ENCODE results near the gene GXYLT1.

DNA sequence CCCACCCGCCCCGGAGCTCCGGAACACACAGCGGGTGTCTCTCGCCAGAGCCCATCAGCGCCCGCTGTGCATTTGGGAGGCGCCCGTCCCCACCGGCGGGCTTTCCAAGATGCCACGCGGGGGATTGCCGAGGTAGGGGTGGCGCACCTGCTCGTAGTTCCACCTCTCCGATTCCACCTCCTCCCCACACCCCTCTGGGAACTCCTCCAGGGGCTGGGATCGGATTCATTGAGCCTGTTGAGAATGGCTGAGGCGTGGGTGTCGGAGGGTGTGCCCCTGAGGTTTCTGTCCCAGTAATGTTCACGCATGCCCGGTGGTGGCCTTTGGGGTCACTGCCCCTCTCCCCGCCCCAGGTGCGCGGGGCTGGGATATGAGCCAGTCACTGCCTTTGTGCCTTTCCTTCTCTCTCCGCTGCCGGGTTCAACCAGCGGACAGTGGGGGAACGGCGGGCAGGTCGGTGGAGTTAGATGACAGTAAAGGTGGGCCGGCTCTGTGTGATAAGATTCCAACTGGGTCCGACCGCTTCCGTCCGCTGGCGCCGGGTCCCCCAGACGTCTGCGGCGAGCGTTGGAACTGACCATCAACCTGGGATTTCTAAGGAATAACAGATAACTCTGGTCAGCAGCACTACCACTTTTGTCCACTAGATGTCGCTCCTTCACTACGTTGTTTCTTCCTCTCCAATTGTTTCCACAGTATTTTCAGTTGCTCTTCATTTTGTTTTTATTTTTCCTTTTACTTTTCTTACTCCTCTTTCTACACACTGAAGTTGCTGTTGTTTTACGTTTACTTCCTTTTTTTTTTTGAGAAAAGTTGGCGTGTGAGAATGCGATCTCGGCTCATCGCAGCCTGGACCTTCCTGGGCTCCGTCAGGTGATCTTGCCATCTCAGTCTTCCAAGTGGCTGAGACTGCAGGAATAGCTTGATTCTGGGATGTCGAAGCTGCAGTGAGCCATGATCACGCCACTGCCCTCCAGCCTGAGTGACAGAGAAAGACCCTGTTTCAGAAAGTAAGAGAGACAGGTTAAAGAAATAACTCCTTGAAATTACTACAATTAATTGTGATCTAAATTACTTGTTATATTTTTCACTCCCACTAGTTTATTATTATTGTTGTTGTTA is 178.0 kb upstream of the ALG10B start:
- RRBS: 16% methylated on average over 21 of the region's 52 CpGs

- RRBS: no CpG with 5 or more reads among the region's 4 CpGs
These were observed 626 bp downstream of the ALG10B start for GRCh38 chr12:38317180-38317619.

DNA sequence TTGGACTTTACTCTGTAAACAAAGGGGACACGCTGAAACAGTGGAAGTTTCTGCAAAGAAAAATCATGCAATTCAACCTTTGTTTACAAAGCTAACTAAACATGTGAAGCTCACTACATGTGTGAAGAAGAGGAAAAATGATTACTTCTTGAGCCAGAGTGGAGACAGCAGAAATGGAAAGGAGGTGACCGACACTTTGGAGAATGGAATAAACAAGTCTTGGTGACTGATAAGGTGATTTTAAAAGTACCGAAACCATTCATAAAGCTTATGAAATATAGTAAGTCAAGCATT is 13.1 kb downstream of the CPNE8 start:
- RRBS: no CpG with 5 or more reads among the region's 3 CpGs

- RRBS: no CpG with 5 or more reads among the region's 1 CpG
These were observed 10.1 kb downstream of the CPNE8 start for GRCh38 chr12:38895242-38895775.

DNA sequence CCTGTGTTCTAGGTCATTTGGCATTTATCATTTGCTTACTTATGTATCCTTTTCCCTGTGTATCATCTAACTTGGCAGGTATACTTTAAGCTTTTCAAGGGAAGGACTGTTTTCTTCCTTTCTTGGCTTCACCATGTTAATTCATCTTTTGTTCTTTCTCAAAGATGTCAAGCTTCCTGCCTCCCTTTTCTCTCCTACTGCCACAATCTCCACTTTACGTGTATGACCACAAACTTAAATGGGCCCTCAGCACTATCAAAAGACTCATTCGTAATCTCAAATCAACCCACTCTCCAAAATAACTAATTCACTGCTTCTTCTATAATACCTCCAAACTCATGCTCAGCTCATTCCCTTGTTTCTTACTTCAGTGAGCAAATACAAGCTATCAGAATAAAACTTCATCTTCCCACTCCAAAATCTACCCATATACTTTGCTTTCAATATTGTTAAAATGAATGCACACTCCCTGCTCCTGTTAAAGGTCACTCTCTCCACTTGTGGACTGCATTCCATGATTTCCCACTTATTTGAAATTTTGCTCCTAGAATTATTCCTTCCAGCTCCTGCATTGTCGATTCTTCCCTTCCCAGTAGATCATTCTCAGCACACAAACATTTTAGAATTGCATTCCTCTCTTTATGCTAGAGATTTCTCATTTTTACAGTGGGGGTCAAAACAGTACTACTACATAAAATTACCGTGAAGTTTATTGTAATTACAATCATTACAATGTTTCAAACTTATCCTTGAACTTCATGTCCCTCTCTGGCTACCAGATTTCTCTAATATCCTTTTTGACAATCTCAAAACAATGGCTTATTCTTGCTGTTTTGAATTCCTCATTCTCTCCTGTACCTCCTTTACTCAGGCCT is 36.1 kb downstream of the KIF21A start:
- RRBS: no CpG with 5 or more reads among the region's 4 CpGs

GRCh38 chr12:39622231-39622710 is 2.7 kb upstream of the ABCD2 start:
- RRBS: no CpG with 5 or more reads among the region's 1 CpG

DNA sequence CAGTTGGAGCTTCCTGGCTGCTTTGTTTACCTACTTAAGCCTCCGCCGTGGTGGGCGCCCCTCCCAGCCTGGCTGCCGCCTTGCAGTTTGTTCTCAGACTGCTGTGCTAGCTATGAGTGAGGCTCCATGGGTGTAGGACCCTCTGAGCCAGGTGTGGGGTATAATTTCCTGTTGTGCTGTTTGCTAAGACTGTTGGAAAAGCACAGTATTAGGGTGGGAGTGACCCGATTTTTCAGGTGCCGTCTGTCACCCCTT is 43.6 kb downstream of the C12orf40 start:
- RRBS: no CpG with 5 or more reads among the region's 6 CpGs

GRCh38 chr12:39812369-39812782 is 186.4 kb downstream of the C12orf40 start:
- RRBS: no CpG with 5 or more reads among the region's 10 CpGs

GRCh38 chr12:39831844-39832500 is 206.0 kb downstream of the C12orf40 start:
- RRBS: no CpG with 5 or more reads among the region's 2 CpGs

- RRBS: no CpG with 5 or more reads among the region's 2 CpGs
These were observed 15.8 kb upstream of the LRRK2 start for GRCh38 chr12:40209116-40209315.

GRCh38 chr12:40293000-40293420 is 68.2 kb downstream of the LRRK2 start:
- RRBS: no CpG with 5 or more reads among the region's 3 CpGs

GRCh38 chr12:41291791-41292175 is 103.7 kb downstream of the PDZRN4 start:
- RRBS: no CpG with 5 or more reads among the region's 1 CpG

DNA sequence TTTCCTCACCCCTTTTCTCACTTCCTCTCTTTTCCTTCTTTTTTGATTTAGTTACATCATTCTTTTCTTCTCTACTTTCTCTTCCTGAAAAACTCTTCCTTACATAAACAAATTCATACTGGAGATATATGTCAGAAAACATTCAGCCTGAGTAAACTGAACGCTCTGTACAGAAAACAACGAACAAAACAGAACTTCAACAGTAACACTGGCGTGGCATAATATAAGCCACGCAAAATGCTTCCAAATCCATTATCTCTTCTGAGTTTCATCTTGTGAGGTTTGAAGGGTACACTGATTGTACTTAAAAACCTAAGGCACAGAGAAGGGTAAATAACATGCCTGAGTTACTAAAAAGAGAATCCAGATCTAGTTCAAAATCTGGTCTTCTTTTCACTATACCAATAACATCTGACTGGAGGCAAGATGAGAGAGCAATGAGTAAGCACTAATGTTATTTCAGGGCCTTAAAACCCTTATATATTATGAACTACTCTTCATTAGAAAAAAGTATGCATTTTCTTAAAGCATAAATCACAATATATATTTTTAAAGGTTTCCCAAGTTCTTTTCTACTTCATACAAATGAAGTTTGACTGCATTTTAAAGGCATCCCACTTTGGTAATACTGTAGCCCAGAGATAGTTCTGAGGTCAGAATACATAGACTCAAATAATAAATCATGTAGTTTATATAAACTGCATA is 60.2 kb downstream of the GXYLT1 start:
- RRBS: no CpG with 5 or more reads among the region's 4 CpGs

GRCh38 chr12:42144175-42145150 is at the start of gene GXYLT1:
Gene GXYLT1, minus strand, starts transcription at chr12:42144874.
- RRBS: 2% methylated on average over 28 of the region's 127 CpGs

DNA sequence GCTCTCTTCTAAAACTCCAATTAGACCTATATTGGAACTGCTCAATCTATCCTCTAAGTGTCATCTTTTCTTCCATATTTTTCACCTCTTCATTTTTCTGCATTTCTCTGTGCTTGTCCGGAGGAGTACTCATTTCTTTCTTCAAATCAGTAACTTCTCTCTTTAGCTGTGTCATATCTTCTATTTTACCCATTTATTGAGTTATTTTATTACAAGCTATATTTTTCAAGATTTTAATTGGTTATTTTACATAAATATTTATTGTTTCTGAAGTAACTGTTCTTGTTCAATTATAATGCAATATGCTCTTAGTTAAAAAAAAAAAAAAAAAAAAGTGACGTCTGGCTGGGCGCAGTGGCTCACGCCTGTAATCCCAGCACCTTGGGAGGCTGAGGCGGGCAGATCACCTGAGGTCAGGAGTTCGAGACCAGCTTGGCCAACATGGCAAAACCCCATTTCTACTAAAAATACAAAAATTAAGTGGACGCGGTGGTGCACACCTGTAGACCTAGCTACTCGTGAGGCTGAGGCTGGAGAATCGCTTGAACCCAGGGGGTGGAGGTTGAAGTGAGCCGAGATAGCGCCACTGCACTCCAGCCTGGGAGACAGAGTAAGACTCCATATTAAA is 31.9 kb downstream of the YAF2 start:
- RRBS: no CpG with 5 or more reads among the region's 12 CpGs

- RRBS: 96% methylated on average over 2 of the region's 22 CpGs
These were observed 116.3 kb downstream of the PPHLN1 start for GRCh38 chr12:42442048-42442882.

GRCh38 chr12:42468490-42468868 is 121.1 kb downstream of the PRICKLE1 start:
- RRBS: no CpG with 5 or more reads among the region's 7 CpGs

GRCh38 chr12:43291029-43291572 is 260.9 kb downstream of the ADAMTS20 start:
- RRBS: no CpG with 5 or more reads among the region's 6 CpGs

Measured in mononuclear cell (primary cell).